SK-N-MC (cell line): ENCODE measurements around a stretch of chr17.

DNA sequence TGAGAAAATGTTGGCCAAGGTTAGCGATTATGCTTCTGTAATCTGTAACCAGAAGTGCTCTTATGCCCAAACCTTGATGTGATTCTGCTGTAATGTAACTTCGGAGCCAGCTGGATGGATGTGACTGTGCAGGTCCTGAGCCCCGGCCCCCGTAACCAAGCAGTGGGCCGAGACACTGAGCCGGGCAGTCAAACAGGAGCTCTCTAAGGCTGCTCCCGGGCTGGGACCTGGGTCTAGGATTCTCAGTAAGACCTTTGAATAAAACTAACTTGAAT, 22.8 kb downstream of the ENDOV start:
- RRBS = 67% methylated on average over 3 of the region's 7 CpGs

GRCh38 chr17:80455207-80455810, 21.1 kb downstream of the NPTX1 start:
- RRBS = no CpG with 5 or more reads among the region's 27 CpGs

DNA sequence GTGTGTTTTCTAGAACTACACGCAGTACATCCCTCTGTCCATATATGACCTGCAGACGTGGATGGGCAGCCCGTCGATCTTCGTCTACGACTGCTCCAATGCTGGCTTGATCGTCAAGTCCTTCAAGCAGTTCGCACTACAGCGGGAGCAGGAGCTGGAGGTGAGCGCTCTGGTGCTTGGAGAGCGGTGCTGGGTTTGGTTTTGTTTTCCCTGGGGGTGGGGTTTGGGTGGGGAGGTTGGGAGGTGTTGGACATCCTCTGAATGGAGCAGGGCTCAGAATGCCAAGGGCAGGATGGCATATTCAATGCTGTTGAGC, 185.9 kb downstream of the RPTOR start:
- RRBS = no CpG with 5 or more reads among the region's 11 CpGs

DNA sequence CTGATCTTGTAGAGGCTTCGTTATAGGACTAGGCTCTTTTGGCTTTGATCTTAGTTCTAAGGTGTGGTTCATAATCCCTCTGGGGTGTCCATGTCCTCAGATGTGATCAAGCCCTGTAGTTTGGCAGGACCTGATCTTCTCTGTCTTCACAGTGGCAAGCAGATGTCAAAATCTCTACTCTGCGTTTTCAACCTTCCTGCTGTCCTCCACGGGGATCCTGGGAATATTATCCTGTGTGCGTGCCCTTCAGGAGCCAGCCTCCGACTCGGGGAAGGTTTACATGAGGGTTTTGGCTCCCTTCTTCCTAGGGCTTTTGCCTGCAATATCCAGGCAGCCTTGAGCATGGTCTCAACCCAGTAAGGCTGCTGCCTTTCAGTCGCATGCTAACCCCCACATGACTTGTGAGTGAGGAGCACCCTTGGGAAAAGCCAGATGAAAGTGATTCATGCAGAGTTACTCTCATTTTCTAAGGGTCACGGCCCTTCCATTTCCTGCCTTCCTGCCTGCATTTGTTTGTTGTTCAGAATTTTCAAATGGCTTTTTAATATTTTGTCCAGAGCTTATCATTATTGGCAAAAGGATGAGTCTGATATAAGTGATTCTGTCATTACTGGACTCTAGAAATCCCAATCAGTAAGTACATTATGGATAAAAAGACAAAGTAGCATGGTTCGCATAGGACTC, 202.2 kb upstream of the CHMP6 start:
- RRBS = no CpG with 5 or more reads among the region's 9 CpGs

DNA sequence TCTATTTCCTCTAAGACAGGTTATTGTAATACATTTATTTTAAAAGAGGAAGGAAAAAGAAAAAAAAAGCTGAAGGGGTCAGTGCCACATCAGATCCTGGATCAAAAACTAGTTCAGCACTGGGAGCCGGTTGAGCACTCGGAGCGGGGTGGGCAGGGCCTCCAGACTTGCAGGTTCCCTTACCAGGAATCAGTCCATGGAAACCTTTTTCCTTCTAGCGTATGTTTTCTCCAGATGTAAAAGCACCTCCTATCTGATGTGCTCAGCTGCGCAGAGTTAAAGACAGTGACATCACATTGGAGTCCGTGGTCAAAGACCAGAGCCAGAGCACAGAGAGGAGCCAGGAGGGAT, 167.1 kb upstream of the CHMP6 start:
- RRBS = no CpG with 5 or more reads among the region's 6 CpGs

GRCh38 chr17:80836072-80836833, 155.4 kb upstream of the CHMP6 start:
- RRBS = 98% methylated on average over 7 of the region's 24 CpGs

GRCh38 chr17:81035773-81036257, 864 bp downstream of the BAIAP2 start:
- RRBS = no CpG with 5 or more reads among the region's 33 CpGs

DNA sequence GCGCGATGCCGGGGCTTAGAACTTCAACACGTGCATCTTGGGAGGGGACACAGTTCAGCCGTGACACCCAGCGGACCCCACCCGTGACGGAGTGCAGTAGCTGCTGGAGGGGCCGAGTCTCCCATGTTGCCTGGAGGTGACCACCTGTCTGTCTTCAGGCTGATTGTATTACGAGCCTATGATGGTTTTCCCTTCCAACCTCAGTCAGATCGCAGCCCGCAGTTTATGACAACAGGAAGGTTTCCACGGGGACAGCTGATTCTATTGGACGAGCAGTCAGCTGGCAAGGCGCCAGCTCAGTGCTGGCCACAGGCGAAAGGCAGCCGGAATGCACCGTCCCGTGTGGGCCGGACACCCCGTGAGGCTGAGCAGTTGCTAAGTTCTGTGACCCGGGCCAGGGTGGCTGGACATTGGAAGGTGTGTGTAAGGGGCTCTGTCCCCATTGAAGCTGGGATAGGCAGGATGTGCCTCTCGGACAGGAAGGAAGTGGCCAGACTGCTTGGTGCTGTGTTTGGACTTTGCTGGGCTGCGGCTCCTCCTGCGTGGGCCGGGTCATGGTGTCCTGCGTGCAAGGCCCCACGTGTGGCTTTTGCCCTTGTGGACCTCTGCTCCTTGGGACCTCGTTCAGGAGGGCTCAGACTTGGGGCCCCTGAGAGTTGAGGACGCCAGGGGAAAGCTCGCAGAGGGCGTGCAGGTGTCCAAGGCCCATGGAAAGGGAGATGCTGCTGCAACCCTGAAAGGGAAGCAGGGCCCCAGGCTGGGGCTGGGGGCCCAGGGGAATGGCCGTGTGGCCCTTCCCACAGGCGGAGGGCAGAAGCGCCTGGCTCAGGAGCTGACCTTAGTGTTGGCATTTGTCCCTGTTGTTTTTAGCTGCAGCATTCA, 9.8 kb downstream of the BAIAP2 start:
- RRBS = 62% methylated on average over 2 of the region's 35 CpGs

DNA sequence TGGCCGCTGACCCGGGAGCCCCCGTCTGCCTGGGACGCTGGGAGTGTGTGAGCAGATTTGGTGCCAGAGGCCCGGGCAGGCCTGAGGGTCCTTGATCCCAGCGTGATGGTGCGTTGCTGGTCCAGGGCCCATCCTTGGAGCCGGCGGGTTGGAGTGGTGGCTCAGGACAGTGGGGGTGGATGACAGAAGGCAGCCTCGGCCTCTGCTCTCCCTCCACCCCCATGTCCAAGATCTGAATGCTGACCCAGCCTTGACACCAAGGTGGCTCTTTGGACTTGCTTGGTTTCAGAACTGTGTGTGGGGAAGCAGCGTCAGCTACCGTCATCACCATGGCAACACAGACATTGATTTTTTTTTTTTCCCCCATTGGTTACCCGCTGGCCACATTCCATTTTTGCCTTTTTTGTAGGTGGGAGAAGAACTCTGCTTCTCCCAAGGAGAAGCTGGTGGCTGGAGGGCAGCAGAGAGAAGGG, 35.8 kb downstream of the BAIAP2 start:
- RRBS = 85% methylated on average over 7 of the region's 13 CpGs

GRCh38 chr17:81090330-81090720, 55.4 kb downstream of the BAIAP2 start:
- RRBS = no CpG with 5 or more reads among the region's 13 CpGs

GRCh38 chr17:81120136-81120778, 45.0 kb upstream of the PVALEF start:
- RRBS = 89% methylated on average over 20 of the region's 42 CpGs

DNA sequence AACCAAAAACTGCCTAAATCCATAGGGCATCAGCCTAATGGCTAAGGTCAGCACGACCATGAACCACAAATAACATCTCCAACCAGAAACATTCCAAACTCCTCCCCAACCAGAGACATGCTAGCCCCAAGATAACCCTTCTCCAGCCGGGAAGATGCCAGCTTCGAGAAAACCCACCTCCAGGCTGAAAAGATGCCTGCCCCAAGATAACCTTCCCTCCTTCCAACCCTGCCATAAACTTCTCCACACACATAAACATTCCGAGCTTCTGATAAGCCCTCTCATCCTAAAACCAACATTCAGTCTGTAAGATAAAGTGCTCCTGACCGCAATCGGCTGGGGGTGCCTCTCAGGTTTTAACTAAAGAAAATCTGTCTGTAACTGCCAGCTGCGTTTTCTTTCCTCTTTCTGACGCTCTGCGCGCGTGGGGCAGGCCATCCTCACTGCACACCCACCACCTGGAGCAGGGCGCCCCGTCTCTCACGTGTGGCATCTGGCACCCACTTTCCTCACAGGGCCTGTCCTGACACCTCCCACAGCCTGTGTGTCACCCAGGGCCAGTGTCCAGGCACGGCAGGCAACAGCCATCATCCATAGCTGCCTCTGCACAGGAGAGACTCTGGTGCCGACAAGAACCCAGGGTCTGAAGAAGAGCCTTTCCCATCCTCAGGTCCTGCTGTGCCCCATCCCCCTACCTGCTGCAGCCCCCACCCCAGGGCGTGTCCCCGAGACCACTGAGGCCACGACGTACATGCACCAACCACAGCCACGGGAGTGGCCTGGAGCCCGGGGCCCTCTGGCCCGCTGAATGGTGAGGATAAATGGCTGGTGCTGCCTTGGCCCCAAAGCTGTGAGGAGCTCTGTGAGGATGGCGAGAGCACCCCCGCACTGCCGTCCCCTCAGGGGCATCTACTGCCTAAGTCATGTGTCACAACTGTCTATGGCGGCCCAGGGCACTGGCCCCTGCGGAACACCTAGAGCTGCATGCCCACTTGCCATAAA, 3.7 kb downstream of the TEPSIN start:
- RRBS = no CpG with 5 or more reads among the region's 28 CpGs

- RRBS = 24% methylated on average over 4 of the region's 27 CpGs
These were observed 17.8 kb downstream of the SLC38A10 start for GRCh38 chr17:81277180-81277867.

GRCh38 chr17:81303920-81304397, 8.9 kb upstream of the SLC38A10 start:
- RRBS = no CpG with 5 or more reads among the region's 16 CpGs

DNA sequence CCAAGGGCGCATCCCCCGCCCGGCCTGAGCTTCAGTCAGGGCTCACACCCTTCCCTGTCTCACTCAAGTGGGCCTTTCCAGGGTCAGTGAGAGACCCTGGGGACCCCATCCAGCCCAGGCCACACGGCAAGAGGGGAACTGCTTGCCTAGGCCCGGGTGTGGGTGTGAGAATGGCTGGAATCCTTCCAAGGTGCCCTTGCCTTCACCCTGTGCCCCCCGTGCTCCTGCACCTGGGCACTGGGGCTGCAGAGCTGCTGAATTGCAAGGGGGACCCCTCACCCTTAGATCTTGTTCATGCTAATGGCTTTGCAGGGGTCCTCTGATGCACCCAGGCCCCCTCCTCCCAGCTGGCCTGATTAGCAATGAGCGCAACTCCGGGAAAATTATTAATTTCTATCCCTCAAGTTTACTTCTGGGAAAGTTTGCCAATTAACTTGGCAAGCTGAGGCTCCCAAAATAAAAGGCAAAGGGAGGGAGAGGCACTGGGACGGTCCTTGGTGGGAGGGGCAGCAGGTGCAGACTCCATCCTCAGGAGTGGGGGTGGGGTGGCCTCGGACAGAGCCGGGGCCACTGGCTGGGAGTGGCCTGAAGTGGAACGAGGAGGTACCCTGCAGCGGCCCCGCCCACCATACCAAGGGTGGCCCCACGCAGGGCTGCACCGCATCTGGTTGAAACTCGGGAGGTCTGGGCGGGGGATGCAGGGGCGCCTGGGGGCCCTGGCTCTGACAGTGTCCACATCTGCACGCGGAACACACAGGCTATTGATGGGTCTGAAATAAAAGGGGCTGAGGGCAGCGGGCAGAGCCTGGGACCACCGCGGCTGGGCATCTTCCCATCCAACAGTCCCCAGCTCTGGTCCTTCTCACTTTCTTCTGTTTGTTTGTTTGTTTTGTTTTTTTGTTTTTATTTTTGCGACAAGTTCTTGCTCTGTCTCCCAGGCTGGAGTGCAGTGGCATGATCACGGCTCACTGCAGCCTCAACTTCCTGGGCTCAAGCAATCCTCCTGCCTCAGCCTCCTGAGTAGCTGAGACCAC, 42.3 kb upstream of the SLC38A10 start:
- RRBS = no CpG with 5 or more reads among the region's 26 CpGs

GRCh38 chr17:81354850-81355332, 40.4 kb upstream of the BAHCC1 start:
- RRBS = no CpG with 5 or more reads among the region's 10 CpGs

DNA sequence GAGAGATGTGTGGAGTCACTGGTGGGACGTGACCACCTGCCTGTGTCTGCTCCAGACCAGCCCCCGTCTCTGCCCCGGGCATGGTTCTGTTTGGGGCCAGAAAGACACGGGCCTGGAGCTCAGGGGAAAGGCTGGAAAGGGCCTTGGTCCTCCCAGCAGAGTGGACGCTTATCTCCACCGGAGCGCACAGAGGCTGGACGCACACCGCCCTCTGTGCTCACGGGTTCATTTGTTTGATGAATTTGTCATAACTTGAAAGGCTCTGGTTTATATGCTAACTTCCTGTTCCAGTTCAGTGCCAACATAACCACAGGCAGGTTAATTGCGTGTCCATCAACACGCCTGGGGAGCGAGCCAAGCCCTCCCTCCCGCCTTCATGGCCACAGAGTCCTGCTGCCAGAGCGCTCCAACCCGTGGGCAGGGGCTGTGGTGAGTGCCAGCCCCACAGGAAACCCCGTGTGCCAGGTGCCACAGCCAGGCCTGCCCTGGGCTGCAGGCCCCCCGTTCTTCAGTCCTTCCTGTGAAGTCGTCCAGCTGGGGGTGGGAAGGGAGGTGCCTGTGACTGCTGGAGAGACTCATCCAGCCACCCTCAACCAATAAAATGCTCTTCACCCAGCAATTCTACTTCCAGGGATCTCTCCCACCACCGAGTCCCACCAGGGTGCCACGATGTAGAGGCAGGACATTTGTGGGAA, 29.5 kb upstream of the BAHCC1 start:
- RRBS = 83% methylated on average over 4 of the region's 21 CpGs

- RRBS = 30% methylated on average over 6 of the region's 21 CpGs
These were observed 7.6 kb upstream of the BAHCC1 start for GRCh38 chr17:81387732-81388028.

- RRBS = under 1% methylated on average over 57 of the region's 129 CpGs
These were observed 3.9 kb downstream of the BAHCC1 start for GRCh38 chr17:81398837-81399951.

DNA sequence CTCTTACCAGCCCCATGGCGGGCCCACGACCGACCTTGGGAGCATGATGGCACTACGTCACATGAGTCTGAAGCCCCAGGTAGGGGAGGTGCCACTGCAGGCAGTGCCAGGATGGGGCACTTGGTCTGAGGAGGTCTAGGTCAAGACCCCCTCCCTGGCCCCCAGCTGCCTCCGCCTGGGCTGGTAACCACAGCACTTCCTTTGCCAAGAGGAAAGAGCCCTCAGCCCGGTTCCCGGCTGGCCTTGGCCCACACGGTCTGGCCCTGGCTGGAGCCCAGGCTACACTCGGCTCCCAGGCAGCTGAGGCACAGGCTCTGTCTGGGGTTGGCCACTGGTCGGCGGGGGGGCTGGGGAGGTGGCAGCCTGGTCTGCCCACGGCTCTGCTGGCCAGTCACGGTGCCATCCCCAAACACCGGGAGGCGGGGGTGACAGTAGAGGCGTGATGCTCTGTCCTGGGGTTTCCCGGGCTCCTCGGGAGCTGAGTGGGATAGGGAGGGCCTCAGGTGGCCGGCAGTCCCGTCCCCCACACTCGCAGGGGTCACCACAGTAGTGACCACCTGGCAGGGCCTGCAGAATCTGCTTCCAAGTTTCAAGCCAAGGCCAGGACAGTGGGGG, 25.9 kb downstream of the BAHCC1 start:
- RRBS = 99% methylated on average over 5 of the region's 21 CpGs